Rectum (tissue), 1 donor: ENCODE measurements around a stretch of chr3.

GRCh38 chr3:120642204-120642959, 39.7 kb downstream of the HGD start:
- PRO-cap, result no peak

DNA sequence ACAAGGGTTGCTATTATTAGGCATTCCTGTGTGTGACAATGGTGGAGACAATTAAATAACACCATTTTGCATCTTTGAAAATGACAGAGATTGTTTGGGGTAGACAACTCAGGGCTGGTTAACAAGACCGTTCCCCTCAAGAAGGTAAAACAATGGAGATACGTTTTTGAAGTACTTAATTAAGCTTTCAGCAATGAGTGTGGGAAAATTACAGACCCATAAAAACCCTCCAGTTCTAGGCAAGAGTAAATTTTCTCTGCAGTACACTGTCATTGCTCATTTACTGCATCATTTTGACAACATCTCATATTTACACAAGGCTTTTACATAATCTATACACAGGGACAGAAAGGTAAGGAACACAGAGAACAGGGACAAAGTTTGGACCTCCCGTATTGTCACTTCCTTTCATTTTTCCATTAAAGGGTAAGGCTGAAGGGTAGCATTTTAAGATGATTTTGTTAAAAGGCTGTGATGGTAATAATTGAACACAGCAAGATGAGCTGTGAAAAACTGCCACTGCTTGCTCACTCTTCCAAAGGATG, 7.3 kb upstream of the HGD start:
- PRO-cap, result unidirectional peak, plus-strand start at position 355 of the sequence

DNA sequence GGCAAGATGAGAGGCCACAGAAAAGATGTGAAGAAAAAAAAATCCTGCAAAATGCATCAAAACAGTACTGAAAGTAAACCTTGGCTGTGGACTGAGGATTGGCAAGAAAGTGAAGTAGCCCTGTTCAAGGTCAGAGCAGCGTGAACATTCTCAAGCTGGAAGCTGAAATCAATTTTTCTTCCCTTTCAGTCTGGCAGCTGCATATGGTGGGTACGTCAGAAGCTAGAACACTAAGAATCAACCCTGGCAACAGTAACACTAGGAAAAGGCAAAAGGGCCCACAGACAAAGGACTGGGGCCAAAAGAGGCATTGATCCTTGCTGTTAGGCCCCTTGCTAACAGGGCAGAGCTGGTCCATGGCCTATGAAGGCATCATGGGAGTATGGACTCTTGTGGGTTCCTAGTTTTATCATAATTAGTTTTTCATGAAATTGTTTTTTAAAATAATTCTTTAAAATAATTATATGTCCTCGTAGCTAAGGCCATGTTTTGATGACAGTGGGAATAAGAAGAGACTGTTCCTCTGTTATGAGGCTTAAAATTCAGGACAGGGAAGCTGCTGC, 74.4 kb downstream of the GTF2E1 start:
- PRO-cap, result no peak

GRCh38 chr3:121695954-121696701, 35.4 kb upstream of the HCLS1 start:
- PRO-cap, result no peak

DNA sequence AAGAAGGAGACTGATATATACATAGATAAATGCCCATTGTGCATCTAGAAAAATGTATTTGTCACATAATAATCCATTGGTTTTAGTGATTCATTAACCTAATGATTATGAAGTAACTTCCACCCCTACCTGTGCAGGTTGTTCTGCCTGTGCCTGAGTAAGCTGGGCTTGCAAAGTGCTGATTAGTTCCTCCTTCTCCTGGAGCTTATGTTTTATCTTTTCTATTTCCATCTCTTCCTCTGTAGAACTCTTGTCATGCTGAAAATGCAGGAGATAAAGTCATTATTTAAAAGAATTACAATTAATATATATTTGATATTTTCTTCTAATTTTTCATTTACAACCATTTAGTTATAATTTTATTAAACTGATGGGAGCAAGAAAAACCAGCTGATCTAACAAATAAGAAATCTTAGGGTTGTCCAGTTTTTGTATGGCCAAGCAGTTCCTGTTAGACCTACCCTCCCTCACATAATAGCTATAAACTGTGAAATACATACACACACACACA, 22.7 kb downstream of the GOLGB1 start:
- PRO-cap, result no peak

DNA sequence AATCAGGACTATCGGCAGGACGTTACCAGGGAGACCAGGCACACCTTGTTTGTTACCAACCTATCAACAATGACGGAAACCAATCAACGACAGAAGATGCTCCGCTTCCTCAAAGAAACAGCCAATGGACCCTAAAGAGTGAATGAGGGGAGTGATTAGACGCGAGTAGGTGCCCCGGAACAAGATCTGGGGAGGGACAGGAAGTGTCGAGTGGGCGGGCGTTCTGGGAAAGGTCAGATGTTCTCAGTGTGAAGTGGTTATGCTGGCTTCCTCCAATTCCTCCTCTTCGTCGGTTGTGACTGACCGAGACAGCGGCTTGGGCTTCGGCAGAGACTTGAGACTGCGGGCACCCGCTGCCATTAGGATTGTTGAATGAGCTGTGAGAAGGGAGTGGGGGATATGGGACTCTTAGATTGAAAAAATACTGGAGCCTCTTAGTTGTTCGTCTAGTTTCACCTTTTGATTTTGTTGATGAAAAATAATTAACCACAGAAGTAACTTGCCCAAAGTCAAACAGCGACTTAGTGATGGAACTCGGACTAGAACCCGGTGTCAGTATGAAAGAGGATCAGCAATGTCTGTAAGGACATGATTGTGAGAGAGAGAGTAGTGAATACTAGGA, 356 bp upstream of the GOLGB1 start:
- PRO-cap, result bidirectional peak, plus-strand start at position 236 of the sequence, minus-strand start outside the sequence

GRCh38 chr3:121938076-121938963, 44.1 kb downstream of the SLC15A2 start:
- PRO-cap, result no peak

GRCh38 chr3:122105709-122105998, 50.5 kb downstream of the CD86 start:
- PRO-cap, result no peak

- PRO-cap, result no peak
Observed at GRCh38 chr3:122233230-122234113, 50.0 kb downstream of the CASR start.

- PRO-cap, result no peak
Observed at GRCh38 chr3:122353361-122353672, 28.3 kb downstream of the CSTA start.

DNA sequence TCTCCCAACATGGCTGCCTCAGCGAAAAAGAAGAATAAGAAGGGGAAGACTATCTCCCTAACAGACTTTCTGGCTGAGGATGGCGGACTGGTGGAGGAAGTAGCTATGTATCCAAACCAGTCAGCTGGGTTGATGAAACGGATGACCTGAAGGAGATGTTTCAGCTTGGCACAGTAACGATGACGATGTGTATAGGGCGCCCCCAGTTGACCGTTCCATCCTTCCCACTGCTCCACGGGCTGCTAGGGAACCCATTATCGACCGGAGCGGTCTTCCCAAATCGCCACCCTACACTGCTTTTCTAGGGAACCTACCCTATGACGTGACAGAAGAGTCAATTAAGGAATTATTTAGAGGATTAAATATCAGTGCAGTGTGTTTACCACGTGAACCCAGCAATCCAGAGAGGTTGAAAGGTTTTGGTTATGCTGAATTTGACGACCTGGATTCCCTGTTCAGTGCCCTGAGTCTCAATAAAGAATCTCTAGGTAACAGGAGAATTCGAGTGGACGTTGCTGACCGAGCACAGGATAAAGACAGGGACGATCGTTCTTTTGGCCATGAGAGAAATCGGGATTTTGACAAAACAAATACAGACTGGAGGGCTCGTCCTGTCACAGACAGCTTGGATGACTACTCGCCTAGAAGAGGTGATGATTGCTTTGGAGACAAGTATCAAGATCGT, 19.9 kb upstream of the PARP14 start:
- PRO-cap, result no peak

- PRO-cap, result no peak
Observed at GRCh38 chr3:122682410-122683483, 2.1 kb downstream of the PARP14 start.

DNA sequence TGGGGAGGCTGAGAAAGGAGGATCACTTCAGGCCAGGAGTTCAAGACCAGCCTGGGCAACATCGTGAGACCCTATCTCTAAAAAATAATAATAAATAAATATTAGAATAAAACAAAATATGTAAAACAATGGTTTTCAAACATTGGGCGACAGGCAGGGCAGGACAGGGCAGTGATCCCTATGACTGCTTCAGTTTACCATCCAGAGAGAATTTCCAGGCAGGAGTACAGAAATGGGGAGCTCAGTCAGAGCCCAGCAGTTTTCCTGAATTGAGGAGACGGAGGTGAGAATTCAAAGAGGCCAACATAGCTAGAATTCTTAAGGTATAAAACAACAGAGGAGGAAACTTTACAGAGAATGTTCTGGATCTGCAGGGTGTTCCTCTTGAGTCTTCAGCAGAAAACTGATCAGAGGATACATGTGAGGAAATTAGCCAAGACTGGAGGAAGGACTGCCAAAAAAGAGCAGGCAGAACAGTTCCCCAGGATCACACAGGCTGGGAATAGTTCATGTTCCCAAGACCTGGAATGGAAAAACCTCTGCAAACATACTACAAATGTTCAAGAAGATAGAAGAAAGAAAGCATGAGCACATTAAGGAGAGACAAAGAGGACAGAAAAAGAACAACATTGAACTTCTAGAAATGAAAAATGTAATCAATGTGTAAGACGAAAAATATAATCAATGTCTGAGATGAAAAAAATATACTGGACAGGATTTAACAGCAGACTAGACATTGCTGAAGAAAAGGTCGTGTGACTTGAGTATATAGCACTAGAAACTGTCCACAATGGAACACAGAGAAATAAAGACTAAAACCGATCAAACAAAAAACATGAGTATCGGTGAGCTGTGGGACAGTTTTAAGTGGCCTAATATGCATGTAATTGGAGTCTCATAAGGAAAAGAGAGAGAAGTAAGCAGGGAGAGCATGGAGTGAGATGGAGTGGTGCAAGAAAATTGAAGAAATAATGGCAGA, 7.5 kb downstream of the SLC49A4 start:
- PRO-cap, result no peak

- PRO-cap, result no peak
Observed at GRCh38 chr3:122969468-122969983, 58.0 kb downstream of the SEMA5B start.

DNA sequence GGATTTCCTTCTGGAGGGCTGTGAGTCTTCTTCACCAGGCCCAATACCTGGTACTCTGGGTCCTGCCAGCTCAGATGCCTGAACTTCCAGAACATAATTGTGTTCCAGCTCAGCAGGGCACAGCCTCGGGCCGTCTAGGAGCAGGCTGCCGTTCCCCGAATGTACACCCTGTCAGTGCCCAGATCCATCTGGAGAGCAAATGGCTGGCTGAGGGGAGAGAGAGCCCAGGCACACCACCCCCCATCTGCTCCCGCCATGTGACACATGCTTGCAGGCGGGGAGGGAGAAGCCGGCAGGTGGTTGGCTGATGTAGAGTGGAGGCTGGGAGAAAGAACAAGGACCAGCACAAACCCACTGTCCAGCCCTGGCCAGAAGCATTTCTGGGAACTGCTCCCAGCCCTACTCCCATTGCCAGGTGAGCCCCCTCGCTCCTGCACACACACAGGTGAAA, 53.7 kb downstream of the SEMA5B start:
- PRO-cap, result no peak

DNA sequence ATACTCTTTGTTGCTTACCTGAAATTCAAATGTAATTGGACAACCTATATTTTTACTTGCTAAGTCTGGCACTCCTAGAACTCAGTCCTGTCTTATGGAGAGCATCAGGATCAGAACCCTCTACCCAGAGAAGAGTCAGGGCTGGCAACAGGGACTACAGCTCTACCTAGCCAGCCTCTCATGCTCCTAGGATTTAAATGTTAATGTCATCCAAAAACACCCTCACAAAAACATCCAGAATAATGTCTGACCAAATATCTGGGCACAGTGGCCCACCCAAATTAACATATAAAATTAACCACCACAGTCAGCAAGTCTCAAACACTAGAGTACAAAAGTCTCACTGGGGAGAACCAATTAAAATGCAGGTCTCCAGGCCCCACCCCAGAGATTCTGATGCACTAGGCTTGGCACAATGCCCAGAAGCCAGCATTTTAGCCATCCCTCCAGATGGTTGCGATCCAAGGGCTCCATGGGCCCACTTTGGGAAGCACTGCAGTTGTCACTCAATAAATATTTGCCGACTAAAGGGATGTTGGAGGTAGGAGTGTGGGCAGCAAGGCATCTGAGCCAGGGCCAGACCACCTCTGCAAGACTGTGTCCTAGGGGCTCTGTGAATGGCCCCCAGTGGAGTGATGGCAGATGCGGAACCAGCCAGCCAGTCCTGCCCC, 50.0 kb downstream of the SEMA5B start:
- PRO-cap, result no peak

GRCh38 chr3:123053090-123053674, 13.6 kb upstream of the PDIA5 start:
- PRO-cap, result no peak

DNA sequence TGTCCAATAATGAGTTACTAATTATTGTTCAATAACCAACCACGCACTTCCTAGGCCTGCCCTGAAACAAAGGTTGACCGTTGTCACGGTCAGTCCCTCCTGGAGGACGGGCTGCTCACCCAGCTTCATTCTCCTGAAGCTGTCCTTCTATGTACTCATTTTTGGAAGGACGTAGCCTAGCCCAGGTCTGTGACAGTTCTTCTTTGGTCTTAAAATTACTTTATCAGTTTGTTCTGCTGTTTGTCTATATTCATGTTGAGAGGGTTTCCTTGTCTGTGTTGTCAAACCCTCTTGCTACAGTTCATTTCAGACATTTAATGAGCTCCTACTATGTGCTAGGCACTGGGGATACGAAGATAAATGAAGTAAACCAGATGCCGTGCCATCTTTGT, 8.2 kb upstream of the PDIA5 start:
- PRO-cap, result no peak

DNA sequence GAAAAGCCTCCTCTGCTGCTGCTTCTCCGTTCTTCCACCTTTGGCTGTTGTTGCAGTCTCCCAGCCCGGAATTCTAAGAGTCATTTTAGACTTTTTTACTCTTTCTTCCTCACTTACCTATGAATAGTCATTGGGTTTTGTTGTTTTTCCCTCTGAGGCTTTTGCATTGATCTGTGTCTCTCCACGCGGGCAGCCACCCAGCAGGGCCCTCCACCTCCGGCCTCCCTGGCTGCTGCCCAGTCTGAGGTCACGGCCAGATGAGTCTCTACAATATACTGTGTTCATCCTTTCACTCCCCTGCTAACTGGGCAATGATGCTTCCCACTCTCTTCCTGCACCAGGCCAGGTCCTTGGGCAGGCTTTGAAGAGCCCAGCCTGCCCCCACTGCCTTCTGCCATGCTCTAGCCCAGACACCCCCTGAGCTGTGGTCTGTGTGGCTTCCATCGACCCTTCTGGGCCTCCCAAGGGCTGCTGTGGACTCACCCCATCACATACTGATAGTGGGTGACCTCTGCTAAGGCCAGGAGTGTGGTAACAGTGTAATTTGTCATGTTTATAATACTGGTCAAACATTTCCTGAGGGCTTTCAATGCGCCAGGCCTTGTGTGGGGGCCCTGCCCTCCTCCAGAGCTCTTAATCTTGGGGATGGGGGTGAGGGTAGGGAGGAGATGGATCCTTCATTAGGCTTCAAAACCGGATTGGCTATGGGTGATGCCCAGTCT, 18.0 kb downstream of the PDIA5 start:
- PRO-cap, result no peak

- PRO-cap, result no peak
Observed at GRCh38 chr3:123087601-123087982, 20.8 kb downstream of the PDIA5 start.